ENCODE measurements around a stretch of chr6.

GRCh38 chr6:209491-209854, 82.8 kb upstream of the DUSP22 start:
- PRO-cap = no peak

GRCh38 chr6:225094-225952, 67.0 kb upstream of the DUSP22 start:
- PRO-cap = no peak

DNA sequence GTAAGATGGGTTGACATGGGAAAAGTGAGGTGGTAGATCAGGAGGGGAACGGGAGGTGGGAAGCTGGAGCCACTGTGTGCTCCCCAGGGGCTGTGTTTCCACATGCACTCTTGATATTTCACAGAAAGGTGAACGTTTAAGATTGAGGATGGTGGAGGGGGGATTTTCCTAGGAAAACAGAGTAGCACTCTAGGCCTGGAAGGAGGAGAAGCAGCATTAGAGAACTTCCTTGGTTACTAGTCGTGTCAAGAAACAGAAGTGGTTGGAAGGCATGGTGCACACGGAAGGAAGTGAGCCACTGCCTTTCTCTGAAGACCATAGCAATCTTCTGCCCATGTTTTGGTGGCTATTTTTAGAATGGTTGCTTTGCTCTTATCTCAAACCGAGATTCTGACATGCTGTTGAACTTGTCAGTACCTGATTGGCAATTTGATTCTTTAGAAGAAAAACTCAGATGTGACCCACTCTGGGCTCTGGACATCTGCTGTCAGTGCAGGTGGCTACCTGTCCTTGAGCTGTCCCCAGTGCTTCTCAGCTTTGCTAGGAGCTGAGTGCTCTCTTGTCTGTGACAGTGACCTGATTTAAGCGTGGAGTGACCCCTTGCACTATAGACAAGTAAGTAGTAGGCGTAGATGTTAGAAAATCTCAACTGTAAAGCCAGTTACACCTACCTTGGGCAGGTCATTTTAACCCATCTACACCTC, 44.4 kb downstream of the DUSP22 start:
- PRO-cap = no peak

GRCh38 chr6:361629-362281, 29.8 kb upstream of the IRF4 start:
- PRO-cap = bidirectional peak, plus-strand start at chr6:361966, minus-strand start at chr6:361704

GRCh38 chr6:387973-388843, 3.3 kb upstream of the IRF4 start:
- PRO-cap = unidirectional peak, minus-strand start at chr6:388367; bidirectional peak, plus-strand start at chr6:388759, minus-strand start at chr6:388533

DNA sequence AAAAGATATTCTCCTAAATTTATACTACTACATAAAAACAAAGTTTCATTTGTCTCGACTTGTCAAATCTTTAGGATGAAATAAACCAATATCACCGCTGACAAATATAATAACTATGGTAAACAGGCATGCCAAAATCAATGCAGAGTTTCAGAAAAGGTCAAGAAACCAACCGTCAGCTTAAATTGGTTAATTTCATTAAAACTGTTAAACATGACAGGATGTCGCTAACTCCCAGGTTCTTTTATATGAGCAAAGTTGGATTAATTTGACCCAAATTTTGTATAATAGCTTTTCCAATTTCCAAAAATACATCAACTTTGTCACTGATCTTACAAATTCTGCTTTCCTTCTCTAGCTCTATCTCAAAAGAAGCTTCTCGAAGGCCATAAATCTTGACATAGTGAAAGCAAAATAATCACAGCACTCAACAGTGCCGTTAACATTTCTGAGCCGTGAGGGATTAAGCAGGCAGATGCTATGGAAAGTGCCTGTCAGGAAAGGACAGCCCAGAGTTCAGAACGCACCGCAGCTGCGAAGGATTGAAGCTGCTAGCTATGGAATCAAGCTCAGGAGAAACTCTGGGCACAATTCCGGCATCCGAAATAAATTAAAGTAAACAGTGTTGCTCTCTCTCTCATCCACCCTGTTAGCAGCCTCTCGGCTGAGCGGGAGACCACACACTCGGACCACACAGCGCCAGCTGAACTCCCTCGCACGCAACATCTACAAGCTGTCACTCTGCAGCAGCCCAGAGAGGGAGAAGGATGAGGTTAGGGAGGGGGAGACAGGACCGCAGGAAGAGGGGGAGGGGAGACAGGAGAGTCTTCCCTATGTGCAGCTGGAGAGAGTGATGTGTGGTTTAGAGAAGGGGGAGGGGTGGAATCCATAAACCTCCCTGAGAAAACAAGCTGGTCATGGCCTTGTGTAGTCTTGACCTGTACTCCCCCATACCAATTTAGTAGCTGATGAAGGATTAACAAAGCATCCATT, 9.2 kb downstream of the EXOC2 start:
- PRO-cap = no peak

- PRO-cap = no peak
Measured at GRCh38 chr6:901436-902334, 208.7 kb upstream of the EXOC2 start.

- PRO-cap = no peak
Measured at GRCh38 chr6:1038992-1039562, 272.8 kb upstream of the FOXQ1 start.

DNA sequence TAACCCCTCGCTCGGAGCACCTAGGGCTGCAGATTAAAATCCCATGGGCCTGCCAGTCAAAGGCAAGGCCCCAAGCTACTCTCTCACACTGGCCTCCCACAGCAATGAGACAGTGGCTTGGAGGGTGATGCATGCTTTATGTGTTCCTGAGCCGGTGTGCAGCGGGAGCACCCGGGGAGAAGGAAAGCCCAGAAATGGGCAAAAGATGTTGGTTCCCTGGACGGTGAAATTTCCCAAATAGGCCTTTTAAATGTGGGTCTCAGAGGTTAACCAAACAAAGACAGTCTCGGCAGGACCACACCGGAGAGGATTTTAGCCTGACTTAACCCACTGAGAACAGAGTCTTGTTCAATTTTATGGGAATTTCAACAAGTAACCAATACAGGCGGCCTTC, 2.6 kb downstream of the FOXF2 start:
- PRO-cap = no peak

DNA sequence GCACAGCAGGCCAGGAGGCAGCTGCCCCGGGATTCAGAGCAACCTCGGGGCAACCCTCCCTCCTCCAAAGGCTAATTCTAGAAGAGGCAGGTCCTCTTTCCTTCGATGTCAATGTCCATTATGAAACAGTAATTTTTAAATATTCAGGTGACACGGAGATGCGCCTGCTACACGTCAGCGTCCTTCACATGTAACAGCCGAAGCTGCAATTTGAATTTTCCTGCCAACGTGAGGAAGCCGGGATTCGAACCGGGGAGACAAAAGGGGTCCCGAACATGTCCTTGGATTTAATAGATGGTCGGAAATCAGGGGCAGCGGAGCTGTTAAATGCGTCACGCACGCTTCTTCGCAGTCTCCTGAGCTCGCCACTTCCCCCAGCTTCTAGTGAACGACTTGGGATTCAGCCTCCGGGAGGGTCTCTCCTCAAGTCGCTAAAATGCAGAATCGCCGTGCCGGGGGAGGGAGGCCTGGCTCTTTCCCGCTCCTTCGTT, 1.5 kb upstream of the FOXC1 start:
- PRO-cap = no peak

GRCh38 chr6:1617333-1618108, 7.8 kb downstream of the FOXC1 start:
- PRO-cap = no peak

- PRO-cap = no peak
Measured at GRCh38 chr6:1625792-1626547, 16.3 kb downstream of the FOXC1 start.

DNA sequence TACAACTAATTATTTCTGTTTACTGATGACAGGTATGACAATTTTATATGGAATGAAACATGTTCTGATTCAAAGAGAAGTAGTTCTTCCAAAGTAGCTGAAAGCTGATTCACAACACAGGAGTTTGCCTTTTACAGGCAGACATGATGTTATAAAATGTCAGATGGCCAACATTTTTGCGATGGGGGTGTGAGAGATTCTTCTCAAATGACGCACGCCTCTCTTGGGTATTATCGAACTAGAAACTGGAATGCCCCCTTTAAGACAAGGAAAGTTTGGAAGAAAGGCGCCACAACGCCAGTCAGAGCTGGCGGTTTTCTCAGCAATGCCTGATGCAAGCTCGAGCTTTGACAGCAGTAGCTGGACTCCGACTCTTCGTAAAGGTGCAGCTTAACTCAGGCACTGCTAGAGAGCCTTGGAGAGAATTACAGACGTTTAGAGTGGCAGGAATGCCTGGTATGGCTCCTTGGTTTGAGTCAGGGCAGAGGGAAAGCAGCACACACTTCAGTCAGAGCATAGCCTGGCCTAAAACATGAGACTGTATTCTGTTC, 92.2 kb downstream of the FOXC1 start:
- PRO-cap = no peak

DNA sequence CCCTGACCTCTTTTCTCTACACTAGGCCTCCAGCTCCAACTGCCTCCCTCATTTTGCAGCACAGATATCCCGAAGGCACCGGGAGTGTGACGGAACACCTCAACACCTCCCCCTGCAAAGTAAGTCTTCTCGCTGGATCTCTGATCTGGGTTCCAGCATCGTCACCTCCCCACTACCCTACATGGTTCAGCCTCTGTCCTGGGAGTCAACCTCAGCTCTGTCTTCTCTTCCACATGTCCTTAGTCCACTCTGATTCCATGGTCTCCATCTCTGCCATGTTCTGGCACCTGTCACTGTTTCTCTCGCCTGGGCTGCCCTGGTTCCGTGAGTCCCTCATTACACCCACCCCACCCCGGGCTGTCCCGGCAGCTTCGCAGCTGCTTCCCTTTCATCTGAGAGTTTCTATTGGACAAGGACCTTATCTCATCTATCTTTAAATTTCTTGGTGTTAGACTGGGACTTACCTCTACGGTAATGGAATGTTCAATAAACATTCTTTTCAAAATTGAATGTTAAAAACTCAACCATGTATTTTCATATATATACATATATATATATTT, 108.6 kb downstream of the FOXC1 start:
- PRO-cap = no peak

DNA sequence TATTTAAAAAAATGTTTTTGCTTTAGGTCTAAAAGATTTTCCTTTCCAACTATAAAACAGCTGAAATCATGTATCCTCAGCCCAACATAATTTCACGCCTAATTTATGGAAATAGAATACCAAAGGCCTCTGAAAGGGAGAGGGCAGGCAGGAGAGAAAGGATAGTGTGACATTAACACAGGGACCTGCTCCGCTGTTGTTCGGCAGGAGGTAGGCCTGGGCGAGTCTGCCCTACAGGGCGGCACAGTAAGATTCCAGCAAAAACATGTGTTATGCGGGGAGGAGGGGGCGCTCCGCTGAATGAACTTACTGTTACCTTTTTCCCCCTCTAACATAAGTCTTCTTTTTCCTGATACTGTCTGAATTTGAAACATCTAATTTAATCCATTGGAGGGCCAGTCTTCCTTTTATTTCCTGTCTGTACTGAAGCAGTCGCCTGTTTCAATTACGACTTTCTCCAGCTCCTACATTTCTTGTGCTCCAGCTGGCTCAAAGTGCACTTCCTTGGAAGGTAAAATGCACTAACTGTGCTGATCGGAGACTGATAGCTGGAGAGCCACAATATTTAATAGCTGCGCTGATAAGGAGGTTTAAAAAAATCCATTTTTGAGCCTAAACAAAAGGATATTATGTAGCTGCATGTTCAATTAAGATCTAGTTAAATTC, 192.8 kb downstream of the FOXC1 start:
- PRO-cap = no peak

- PRO-cap = no peak
Measured at GRCh38 chr6:1996013-1996613, 249.3 kb downstream of the GMDS start.

DNA sequence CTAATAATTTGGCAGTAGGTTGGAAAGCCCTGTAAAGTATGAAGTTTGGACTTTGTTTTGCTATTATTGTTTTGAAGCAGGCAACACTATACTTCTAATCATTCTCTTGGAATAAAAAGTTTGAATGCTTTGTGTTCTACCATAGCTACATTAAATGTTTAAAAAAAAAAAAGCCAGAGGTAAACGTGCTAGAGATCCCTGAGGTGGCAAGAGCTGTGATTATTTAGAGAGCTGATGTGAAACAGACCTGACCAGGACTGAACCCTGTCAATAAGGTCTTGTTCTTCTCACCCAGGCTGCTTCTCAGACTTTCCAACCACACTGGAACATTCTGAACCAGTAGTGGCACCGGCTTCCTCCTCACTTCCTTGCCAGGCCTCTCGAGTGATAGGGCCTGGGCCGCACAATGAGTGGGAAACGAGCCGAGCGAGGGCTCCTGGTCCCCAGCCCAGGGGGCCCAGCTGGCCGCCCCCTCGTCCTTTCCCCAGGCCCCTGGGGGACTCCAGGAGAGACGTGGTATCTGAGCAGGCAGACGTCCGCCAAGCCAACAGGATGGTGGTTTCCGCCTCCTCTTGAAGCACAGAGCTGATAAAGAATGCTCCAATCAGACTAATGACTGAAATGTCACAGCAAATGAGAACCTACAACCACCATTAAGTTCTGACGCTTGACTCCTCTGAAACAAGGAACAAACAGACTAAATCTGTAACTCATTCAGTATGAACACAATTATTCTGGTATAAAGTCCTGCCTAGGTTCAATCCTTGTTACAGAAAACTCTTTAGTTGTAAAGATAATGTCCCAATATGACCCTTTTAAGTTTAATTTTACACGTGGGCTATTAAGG, 117.9 kb downstream of the GMDS start:
- PRO-cap = bidirectional peak, plus-strand start at position 406 of the sequence, minus-strand start at position 259 of the sequence

DNA sequence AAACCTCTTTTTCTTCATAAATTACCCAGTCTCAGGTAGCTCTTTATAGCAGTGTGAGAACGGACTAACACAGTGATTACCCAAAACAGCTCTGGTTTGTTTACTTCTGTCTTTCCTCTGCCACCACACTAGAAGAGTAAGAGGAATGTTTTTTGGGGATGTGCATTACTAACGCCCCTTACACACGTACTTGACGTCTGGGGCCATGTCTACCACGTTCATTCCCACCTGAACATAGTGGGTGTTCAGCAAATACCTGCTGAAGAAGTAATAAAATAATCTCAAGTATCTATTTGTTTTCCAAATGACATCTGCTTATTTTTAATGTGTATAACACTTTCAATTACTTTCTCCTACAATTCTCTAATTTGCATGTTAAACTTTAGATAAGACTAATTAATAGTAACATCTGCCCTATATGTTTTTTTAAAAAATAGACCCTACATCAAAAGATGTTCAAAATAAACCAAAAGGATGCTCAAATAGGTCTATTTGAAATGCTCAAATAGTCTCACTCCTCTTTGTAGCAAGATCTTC, 34.2 kb downstream of the GMDS start:
- PRO-cap = no peak

GRCh38 chr6:2222088-2222693, 23.2 kb downstream of the GMDS start:
- PRO-cap = no peak

DNA sequence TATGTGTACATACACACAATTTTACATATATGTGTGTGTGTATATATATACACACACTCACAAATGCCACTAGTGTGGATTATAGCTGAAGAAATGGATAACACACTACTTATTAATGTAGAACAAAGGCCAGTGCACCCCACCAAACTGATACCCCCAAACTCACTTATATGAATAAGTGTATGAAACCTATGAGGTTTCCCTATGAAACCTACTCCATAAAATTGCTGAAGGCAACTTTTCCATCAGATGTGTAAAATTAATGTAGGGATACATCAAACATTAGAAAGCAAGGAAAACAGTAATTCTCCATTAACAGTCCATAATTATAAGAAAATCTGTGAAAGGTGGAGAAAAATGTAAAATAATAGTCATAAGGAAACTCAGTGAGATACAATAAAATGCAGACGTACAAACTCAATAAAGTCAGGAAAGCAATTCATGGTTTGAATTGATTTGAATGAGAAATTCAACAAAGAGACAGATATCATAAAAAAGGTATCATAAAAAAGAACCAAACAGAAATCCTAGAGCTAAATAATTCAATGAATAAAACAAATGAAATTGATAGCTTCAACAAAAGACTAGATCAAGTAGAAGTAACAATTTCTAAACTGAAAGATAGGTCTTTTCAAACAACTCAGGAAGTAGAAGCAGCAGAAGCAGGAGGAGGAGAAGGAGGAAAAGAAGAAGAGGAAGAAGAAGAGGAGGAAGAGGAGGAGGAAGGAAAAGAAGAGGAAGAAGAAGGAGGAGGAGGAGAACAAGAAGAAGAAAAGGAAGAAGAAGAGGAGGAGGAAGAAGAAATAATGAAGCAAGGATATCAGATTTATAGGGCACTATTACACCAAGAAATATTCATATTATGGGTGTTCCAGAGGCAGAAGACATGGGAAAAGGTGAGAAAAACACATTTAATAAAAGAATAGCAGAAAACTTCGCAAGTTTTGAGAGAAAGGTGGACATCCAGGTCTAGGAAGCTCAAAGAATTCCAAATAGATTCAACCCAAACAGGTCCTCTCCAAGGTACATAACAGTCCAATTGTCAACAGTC, 92.2 kb upstream of the GMDS start:
- PRO-cap = no peak